Measurements from ENCODE around the genes MARCO and TMEM37.

DNA sequence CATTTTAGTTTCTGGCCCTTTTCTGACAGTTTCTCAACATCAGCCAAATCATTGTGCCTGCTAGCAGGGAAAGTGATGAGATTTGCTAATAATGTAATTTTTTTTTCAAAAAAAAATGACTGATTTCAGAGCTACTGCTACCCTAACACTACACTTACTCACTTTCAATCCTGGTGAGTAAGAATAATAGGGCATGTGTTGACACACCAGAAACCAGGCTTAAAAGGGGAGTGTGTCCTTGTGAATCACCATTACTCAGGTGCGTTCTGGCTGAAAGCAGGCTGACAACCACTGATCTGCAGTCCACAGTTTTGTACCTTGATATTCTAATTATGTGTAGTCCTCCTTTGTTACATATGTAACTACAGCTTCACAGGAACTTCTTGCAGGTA lies 40.9 kb upstream of the ACTR3 start:
- PRO-cap, result no peak

GRCh38 chr2:113978305-113978642 lies 88.4 kb downstream of the ACTR3 start:
- PRO-cap, result no peak

GRCh38 chr2:118077471-118078193 lies 10.6 kb upstream of the INSIG2 start:
- PRO-cap, result no peak

DNA sequence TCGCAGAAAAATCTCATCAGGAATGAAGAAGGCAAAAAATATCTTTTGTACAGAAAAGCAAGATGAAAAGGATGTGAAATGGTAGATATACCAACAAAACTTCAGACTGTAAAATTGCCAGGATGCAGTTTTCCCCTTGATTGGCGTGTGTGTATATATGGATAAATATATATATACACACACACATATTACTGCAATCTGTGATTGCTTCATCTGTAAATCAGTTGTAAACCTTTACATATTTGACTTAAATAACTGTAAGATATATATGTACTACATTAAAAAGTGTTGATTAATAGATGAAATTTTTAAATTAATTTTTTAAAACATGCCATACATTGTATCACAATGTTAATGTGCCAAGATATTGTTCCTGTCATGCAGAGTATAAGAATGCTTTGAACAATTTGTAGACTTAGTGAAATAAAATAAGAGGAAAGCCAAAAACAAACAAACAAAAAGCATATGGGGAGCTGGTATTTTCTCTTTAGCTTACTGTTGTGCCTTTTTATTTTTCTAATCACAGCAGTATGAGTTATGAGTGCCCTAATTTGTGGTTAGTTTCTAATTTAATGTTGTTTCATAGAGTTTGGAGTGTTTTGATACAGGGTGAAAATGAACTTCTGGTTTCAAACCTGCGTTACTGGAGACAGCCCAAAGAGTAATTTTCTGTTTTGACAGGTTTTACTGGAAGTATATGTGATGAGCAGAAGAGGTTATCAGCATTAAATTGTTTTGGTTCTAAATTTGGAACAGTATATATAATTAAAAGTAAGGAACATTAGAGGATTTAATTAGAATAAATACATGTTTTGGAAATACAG lies 20.2 kb downstream of the INSIG2 start:
- PRO-cap, result no peak

DNA sequence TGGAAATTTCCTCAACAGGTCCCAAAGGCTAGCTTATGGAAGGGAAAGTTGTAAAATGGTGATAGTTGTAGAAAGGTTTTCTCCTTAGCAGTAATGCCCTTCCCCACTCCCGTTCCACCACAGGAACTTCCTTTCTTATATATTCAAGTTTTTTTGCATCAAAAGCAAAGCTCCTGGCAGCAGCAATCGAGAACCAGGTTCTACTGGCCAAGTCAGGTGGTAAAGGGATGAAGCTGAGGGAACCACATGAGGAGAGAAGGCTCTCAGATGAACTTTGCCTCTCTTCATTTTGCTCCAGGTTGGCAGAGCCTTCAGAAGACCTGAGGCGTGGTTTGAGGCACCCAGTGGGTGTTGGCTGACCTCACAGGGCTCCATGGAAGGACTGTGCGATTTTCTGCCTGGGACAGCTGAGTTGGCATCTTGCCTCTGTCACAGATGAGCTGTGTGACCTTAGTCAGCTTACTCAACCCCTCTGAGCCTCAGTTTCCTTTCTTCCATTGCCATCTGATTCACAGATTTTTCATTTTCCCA lies 89.0 kb downstream of the INSIG2 start:
- PRO-cap, result no peak

DNA sequence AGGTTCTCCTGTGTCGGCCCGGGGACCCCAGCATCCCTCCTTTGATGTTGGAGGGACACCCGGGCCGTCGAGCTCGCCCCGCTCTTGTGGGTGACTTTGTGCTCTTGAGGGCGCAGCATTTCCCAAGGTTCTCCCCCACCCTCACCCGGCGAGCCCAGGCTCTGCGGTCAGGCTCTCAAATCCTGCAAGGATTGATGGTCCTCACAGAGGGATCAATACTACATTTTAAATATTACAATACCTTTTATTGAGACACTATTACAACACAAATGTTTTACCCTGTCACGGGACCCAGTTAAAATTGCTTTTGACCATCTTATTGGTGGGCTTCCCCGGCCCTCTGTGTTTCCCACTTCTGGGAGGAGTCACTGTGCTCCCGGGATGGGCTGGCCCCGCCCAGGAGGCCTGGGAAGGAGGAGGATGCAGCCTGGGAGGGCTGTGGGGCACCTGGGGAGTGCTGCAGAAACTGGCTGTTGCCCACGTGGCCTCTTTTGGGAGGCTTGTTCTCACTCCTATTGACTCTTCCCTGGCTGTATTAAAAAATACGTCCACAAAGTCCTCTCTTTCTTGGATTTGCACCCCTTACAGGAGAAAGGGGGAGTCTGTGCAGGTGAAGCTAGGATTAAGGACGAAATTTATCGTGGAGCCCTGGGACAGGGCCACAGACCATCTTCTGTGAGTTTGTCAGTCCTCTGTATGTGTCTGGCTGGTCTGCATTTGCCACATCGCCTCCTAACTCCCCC lies 222.7 kb downstream of the INSIG2 start:
- PRO-cap, result no peak

DNA sequence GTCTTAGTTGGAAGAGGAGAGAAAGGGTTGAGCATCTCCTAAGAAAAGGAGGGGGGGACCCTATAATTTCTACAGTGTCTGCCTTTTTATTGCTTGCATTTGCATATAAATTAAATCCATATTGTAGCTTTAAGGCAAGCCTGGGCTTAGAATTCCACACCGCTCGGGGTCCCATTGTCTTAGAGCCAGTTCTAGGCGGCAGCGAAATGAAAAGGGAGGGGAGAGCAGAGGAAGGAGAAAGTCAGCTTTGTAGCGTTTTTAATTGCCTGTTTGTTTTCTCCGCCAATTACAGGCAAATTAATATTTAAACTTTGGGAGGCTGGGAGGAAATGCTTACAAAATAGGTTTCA lies 39.4 kb downstream of the EN1 start:
- PRO-cap, result no peak

DNA sequence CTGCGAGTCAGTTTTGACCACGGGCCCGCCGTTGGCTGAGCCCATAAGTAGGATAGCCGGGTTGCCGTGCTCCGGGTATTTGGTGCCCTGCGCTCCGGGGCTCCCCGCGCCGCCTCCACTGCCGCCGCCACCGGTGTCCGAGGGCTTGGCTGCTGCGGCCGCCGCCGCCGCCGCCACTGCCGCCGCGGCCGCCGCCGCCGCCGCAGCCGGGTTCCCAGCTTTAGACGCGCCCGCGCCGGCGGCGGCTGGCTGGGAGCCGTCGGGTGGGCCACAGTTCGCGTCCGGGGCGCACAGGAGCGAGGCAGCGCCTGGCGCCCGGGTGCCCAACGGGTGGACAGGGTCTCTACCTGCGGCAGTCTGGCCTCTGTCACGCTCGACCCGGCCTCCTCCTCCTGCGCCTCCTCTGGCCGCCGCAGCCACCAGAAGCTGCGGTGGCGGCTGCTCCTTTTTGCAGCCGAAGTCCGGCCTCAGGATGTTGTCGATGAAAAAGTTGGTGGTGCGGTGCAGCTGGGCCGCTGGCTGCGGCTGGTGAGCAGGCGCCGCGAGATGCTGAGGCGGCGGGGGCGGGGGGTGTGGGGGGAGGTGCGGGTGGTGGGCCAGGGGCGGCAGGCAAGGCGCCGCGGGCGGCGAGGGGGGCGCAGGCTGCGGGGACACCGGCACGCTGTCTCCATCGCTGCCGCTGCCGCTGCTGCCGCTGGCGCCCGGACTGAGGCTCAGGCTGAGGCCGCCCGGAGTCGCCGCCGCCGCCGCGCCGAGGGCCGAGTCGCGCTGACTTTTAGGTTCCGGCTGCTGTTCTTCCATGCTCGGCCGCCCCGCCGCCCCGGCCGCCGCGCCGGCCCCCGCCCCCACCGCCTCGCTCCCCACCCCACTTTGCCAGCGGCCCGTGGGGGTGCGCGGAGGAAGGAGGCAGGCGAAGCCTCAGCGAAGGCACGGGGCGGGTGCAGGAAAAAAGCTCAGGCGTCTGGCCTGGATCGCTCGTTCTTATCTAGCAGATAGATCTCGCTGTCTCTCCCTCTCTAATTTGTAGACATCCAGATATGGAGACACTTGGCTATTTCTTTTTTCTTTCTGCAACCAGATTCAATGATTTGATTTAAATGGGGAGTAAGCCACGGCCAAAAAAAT lies 719 bp downstream of the EN1 start:
- PRO-cap, result no peak

DNA sequence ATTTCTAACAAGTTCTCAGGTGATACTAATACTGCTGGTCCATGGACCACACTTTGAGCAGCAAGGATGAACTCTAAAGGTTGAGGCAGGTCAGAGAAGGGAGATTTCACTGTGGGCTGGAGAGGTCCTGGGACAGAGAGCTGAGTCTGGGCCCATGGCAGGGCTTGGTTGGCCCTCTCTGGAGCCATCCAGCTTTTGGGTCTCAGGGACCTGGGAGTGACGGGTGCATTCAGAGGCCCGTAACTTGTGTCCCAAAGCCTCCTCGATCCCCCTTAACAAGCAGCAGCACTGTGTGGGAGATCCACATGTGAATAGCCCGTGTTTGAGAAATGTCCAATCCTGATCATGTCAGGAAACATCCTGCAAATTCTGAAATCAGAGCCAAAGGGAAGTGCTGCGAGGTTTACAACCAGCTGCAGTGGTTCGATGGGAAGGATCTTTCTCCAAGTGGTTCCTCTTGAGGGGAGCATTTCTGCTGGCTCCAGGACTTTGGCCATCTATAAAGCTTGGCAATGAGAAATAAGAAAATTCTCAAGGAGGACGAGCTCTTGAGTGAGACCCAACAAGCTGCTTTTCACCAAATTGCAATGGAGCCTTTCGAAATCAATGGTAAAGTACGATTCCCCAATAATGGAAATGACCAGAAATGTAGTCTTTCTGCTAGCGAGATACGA lies at the start of gene MARCO:
Gene MARCO (plus strand): TSS at position 406 of the 674 bp plus-strand sequence.
- PRO-cap, result no peak

DNA sequence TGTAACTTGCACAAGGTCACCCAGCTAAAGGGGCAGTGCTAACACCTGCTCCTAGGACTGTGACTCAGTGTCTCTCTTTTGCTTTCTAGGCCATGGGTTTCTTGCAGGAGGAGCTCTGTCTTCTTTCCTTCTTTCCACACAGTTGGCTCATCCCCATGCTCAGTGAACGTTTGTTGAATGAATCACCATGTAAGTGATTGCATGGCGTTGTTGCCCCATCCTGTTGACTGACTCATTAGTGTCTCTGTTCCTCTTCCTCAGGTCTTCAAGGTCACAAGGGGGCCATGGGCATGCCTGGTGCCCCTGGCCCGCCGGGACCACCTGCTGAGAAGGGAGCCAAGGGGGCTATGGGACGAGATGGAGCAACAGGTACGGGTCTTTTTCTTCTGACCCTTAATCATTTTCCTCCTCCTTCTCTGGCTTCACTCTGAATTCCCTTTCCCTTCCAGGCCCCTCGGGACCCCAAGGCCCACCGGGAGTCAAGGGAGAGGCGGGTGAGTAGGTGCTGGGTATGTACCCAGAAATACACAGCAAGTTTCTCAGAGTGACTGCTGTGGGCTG lies 32.2 kb downstream of the MARCO start:
- PRO-cap, result no peak

GRCh38 chr2:119283008-119283489 lies 59.4 kb downstream of the STEAP3 start:
- PRO-cap, result no peak

- PRO-cap, result unidirectional peak, plus-strand start at chr2:119431416; bidirectional peak, plus-strand start at chr2:119431532, minus-strand start at chr2:119431427; bidirectional peak, plus-strand start at chr2:119431858, minus-strand start at chr2:119431711
Measured at GRCh38 chr2:119431049-119431962, at the start of gene TMEM37. TMEM37 (plus strand) TSS chr2:119431854.

- PRO-cap, result no peak
Measured at GRCh38 chr2:120216603-120217101, 6.5 kb downstream of the TMEM185B start.

DNA sequence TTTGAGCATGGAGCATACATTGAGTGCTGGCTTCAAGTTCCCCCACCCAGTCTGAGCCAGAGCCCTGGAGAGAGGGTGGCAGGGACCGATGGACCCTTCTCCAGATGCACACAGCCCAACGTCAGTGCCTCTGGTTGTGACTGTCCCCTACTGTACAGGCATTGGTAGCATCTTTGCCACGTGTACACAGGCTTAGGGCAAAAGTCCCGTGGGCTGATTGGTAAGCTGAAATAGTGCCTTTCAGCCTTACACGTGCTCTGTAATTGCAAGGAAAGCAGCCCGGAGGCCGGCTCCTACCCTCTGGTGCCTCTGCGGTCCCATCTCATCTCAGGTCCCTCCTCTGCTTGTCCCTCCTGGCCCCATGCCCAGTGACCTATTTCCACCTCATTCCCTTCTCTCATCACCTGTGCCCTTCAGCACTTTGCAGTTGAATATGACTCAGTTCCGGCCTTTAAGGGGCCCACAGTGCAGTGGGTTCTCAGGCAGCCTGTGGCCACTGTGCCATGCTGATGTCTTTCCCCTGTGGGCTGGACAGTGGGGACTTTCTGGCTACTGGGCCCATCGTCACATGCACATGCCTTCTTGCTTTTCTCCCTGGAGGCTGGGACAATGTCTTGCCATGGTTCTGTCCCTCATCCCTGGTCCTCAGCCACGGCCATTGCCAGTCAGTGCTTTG lies 154.2 kb downstream of the INHBB start:
- PRO-cap, result no peak

DNA sequence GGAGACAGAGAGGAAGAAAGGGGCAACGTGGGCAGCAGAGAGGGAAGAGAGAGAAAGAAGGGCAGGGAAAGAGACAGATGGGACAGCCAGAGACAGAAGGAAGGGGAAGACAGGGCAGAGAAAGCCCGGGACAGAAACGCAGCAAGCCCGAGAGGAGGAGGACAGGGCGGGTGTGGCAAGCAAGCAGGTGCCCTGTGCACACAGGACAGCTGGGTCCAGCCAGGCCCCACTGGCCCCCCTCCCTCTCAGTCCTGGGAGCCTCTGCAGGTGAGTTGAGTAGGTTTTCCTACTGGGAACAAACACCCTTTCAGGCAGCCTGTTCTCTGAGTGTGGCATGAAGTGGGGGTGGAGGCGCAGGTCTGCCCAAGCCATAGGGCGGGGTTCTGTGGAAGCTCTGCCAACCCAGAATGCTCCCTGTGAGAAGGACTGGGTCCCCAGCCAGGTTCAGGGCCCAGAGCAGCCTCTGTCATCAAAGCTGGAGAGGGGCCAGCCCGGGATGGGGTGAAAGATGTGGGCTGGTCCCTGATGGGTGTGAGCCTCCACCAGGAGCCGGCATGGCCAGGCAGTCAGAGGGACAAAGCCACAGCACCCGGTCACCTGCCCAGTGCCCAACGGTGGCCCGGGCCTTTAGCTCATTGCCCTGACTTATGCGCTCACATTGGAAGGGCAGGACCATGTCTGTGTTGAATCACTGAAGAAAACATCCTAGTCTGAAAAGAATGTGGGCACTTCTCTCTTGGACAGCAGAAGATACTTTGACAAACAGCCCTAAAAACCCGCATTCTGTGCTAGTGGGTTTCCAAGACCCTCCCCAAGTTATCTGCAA lies 129.4 kb downstream of the TFCP2L1 start:
- PRO-cap, result bidirectional peak, plus-strand start at position 545 of the sequence, minus-strand start at position 331 of the sequence

GRCh38 chr2:121531010-121531359 lies 118.3 kb downstream of the CLASP1 start:
- PRO-cap, result no peak

- PRO-cap, result no peak
Measured at GRCh38 chr2:121565544-121565761, 83.8 kb downstream of the CLASP1 start.

GRCh38 chr2:121685344-121685697 lies 36.1 kb upstream of the CLASP1 start:
- PRO-cap, result no peak

- PRO-cap, result no peak
Measured at GRCh38 chr2:121803554-121803851, 48.1 kb downstream of the TSN start.

DNA sequence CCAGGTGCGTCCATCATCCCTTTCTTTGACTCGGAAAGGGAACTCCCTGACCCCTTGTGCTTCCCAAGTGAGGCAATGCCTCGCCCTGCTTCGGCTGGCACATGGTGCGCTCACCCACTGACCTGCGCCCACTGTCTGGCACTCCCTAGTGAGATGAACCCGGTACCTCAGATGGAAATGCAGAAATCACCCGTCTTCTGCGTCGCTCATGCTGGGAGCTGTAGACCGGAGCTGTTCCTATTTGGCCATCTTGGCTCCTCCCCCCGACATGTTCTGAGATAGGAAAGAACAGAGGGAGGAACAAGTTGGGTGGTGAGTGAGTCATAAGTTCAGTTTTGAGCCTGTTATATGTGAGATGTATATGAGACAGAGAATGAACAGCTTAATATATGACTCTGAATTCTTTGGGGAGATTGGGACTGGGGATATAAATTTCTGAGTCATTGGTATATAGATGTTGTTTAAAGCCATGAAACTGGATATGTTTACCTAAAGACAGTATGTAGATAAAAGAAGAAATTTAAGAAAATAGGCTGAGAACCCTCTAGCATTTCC lies 596.7 kb downstream of the TSN start:
- PRO-cap, result no peak